ENCODE data around the genes TMEM88B, TMEM240 and PRKCZ.

GRCh38 chr1:1423122-1423424, 2.0 kb upstream of the ANKRD65 start:
- PRO-cap, result no peak
- RAMPAGE, long total RNA, result no peak

- PRO-cap, result no peak
- RAMPAGE, long total RNA, result no peak
Measured at GRCh38 chr1:1425599-1426516, at the start of gene TMEM88B. TMEM88B (plus strand) TSS chr1:1425871.

DNA sequence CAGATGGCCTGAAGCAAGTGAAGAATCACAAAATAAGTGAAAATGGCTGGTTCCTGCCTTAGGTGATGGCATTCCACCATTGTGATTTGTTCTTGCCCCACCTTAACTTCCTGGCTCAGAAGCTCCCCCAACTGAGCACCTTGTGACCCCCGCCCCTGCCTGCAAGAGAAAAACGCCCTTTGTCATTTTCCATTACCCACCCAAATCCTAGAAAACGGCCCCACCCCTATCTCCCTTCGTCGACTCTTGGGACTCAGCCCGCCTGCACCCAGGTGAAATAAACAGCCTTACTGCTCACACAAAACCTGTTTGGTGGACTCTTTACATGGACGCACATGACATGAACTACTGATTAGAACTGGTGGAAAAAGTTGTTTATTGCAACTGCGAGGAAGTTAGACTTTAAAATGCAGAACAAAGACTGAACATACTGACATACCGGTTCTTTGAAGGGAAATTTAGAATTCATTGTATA, 632 bp upstream of the ATAD3B start:
- PRO-cap, result no peak
- RAMPAGE, long total RNA, result no peak

DNA sequence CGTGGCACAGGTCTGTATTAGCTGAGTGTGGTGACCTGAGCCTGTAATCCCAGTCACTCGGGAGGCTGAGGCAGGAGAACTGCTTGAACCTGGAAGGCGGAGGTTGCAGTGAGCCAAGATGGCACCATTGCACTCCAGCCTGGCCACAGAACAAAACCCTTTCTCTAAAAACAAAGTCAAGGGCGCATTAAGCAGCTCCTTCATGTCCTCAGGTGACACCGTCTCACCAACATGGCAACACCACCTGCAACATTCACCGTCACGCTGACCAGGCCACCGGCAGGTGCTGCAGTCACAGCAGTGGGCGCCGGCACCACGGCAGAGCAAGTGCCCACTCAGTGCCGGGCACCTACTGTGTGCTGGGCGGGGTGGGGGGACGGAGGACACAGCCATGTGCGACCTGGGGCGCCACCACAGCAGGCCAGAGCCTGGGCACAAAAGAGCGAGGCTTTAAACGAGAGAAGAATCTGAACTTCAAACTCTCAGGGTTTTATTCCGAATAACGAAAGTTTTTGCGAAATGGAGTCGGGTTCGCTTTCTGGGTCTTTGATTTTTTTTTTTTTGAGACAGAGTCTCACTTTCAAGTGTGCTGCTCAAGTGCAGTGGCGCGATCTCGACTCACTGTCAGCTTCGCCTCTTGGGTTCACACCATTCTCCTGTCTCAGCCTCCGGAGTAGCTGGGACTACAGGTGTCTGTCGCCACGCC, 12.2 kb downstream of the ATAD3B start:
- PRO-cap, result no peak
- RAMPAGE, long total RNA, result no peak

GRCh38 chr1:1540533-1541374, at the start of gene TMEM240:
TMEM240 (minus strand) TSS chr1:1540624.
- PRO-cap, result no peak
- RAMPAGE, long total RNA, result no peak

GRCh38 chr1:1669830-1670148, 11.0 kb upstream of the CDK11B start:
- PRO-cap, result no peak
- RAMPAGE, long total RNA, result no peak

- PRO-cap, result no peak
- RAMPAGE, long total RNA, result no peak
Measured at GRCh38 chr1:1753456-1754480, 24.5 kb downstream of the NADK start.

GRCh38 chr1:1782338-1783499, 4.4 kb upstream of the NADK start:
- PRO-cap, result no peak
- RAMPAGE, long total RNA, result no peak

- PRO-cap, result no peak
- RAMPAGE, long total RNA, result no peak
Measured at GRCh38 chr1:1891149-1891304, 140 bp upstream of the GNB1 start.

GRCh38 chr1:1915831-1916275, 793 bp downstream of the CALML6 start:
- PRO-cap, result no peak
- RAMPAGE, long total RNA, result no peak

DNA sequence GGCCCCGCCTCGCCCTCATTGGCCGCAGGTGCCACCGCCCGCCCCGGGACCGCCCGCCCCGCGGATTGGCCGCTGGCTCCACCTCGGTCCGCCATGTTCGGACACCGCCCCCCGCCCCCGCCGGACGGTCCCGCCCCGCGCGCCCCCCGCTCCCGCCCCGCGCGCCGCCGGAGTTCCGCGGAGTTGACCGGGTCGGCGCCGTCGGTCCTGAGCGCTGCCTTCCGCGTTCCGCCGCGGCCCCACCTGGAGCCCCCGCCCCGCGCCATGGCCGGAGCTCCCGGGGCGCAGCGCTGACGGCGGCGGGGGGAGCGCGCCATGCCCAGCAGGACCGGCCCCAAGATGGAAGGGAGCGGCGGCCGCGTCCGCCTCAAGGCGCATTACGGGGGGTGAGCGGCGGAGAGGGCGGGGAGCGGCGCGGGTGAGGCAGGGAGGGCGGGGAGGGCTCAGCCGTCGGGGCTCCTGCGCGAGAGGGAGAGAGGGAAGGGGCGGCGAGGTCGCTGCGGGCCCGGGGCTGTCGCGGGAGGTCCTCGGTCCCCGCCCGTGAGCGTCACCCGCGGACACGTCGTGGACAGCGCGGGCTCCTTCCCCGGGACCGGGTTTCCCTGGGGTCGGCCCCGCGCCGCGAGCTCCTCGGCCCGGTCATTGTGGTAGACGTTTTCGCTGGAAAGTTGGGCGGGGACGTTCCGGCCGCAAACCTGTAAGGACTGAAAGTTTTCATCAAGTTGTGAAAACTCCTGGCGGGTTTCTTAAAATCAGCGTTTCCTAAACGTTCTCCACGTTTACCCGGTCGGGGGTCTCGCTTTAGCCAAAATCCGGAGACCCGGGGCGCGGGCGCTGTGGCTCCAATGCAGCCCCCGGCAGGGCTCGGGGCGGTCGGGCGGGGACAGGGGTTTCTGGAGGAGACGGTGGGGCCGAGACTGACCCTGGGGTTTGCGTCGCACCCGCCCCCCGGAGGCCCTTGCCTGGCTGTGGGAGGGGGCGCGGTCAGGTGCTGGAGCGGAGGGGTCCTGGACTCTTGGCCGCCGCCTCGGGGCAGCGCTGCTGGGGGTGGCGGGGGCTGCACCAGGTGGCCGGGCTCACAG, at the start of gene PRKCZ:
Gene PRKCZ (plus strand): TSS at position 96 of the 1,082 bp plus-strand sequence.
- PRO-cap, result no peak
- RAMPAGE, long total RNA, result no peak

GRCh38 chr1:2248942-2249660, 21.0 kb downstream of the SKI start:
- PRO-cap, result no peak
- RAMPAGE, long total RNA, result no peak

DNA sequence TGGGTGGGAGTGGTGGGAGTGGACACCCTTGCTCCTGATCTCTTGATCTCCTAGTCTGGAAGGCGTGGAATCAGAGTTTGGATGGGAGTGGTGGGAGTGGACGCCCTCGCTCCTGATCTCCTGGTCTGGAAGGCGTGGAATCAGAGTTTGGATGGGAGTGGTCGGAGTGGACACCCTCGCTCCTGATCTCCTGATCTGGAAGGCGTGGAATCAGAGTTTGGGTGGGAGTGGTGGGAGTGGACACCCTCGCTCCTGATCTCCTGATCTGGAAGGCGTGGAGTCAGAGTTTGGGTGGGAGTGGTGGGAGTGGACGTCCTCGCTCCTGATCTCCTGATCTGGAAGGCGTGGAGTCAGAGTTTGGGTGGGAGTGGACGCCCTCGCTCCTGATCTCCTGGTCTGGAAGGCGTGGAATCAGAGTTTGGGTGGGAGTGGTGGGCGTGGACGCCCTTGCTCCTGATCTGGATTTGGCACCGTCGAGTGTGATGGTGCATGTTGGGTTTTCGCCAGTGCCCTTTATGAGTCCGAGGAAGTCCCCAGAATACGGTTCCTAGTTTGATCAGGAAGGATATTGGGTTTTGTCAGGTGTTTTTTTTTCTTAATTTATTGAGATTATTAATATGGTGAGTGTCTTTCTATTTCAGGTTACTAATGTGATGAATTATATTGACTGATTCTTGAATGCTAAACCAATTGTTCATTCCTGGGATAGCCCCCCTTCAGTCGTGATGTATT, 34.2 kb downstream of the SKI start:
- PRO-cap, result no peak
- RAMPAGE, long total RNA, result no peak

GRCh38 chr1:2292071-2293129, 64.3 kb downstream of the SKI start:
- PRO-cap, result no peak
- RAMPAGE, long total RNA, result no peak

DNA sequence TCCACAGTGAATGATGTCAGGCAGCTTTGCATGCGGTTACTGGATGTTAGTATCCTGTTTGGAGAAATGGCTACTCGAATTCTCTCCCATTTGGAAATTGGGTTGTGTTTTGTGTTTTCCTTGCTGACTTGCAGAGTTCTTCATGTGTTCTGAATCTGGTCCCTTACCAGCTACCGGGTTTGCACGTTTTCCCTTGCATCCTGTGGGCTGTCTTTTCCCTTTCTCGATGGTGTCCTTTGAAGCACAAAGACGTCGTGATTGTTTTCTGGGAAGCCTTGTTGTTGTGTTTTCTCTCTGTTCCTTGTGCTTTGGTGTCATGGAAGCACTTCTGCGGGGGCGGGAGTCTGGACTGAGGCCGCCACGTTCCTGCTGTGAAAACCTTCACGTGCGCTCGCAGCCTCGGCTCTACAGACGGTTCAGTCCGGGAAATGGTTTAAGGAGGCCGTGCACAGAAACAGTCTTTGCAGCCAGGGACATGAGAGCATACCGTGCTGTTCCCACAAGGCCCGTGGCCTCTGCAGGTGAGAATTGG, 68.4 kb downstream of the SKI start:
- PRO-cap, result no peak
- RAMPAGE, long total RNA, result no peak

DNA sequence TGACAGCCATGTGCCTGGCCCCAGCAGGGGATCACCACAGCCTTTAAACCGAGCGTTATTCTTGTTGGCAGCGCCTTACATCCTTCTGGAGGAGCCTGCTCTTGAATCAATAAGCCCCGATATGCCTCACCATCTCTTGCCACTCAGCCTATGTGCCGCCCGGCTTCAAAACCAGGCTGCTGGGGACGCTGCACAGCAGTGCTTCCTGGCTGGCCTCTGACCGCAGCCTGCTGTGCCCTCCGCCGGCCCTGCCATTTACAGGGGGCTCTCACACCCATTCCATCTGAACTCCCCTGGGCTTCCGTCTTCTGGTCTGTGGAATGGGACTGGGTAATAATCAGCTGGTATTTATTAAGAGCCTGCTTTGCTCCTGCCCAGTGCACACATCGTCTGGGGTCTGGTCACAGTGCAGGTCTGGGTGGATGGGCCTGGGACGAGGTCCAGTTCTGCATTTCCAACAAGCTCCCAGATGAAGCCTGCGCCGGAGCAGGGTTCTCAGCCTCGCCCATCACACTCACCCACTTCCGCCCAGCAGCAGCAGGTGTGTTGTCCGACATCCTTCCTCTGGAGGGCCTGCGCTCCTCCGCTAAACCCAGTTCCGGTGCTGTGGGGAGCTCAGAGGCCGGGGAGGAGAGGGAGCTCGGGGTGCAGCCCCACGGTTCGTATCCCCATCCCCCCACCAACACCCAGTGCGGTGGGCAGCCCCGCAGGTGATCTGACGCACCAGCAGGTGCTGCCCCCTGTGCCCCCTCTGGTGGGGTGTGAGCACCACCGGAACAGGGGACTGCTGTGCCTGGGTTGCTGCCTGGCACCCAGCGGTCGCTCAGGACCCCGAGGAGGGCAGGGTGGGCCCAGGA, 3.2 kb upstream of the PEX10 start:
- PRO-cap, result no peak
- RAMPAGE, long total RNA, result no peak

- PRO-cap, result no peak
- RAMPAGE, long total RNA, result no peak
Measured at GRCh38 chr1:2480905-2481334, 4.8 kb downstream of the PLCH2 start.

DNA sequence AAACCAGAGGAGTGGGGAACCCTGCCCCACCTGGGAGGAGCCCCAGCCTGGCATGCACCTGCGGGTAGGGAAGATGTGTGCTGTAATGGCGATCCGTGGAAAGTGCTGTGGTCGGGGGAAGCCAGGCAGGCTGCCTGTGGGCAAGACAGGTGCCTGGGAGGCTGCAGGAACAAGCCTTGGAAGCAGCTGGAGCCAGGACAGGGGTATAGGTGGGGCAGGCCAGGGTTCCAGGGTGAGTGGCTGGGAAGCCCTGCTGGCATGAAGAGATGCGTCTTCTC, 641 bp upstream of the PANK4 start:
- PRO-cap, result no peak
- RAMPAGE, long total RNA, result no peak

DNA sequence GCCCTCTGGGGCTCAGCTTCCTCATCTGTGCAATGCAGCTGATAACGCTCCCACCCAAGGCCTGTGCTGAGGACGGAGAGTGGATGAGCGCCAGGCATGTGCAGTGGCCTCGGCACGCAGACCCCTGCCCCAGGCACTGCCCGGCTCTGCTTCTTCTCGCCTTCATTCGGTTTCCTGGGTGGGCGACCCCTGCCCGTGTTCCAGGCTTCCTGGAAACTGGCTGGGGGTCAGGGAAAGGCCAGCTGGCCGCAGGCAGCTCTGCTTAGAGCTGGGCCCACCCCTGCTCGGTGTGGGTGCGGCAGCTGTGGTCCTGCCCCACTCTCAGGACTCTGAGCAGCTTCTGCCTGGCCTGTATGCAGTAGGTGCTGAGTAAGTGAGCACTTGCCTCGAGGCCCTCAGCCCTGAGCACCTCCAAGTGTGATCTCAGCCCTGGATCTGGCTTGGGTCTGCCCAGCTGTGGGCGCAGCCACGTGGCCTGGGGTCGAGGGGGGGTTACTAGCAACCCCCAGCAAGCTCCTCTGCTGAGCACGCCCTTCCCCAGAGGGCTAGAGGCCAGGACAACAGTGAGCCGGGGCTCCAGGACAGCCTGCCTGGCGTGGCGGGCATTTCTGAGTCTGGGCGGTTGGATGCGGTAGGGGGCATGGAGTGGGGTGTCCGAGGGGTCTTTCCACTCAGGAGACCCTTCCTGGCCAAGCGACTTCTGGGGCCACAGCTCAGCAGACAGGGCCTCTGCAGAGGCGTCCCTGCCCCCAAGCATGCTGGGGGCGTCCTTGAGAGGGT, 11.8 kb upstream of the TNFRSF14 start:
- PRO-cap, result no peak
- RAMPAGE, long total RNA, result no peak

DNA sequence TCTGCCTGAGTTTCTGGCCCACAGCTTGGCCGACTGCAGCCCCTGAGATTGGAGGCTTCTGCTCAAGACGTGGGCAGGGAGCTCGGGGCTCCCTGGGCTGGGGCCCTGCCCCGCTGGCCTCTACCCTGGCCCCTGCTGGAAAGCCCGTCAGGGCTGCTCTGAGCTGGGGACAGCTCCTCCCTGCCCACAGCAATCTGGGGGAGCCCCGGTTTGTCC, 8.8 kb upstream of the TNFRSF14 start:
- PRO-cap, result no peak
- RAMPAGE, long total RNA, result no peak

Data from spinal cord (tissue), 3 donors.